Natural killer cell (primary cell): ENCODE measurements around the gene SMIM21.

DNA sequence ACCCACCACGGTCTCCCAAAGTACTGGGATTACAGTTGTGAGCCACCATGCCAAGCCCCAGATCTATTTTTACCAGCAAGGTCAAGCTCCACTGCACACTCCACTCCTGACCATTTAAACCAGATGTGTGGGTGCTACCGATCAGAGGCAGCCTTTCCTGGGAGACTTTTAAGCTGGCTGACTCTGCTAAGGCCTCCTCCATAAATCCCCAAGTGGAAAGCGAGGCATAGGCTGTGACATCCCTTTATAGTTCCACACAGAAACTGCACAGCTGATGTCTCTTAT is 67.6 kb upstream of the CD226 start:
- PRO-cap, result no peak

- PRO-cap, result no peak
Observed at GRCh38 chr18:70242926-70243417, 37.5 kb upstream of the RTTN start.

DNA sequence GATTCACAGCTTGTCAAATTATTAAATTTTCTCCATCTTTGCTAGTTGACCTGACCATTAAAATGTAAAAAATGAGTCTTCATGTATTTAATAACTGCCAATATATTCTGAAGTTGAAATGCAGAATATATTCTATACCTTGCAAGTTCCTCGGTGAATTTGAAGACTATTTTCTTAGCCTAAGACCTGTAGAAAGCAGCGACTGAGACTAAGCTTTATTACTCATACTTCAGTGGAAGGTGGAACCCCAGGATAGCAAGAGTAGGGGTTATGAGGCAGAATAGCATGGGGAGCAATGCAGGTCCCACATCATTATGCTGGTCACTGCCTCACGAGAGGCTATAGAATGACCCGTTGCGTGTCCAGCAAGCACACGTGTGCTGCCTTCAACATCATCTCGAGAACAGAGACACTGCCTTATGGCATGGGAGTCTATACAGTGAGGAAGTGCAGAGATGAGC is 135.6 kb upstream of the NETO1 start:
- PRO-cap, result no peak

DNA sequence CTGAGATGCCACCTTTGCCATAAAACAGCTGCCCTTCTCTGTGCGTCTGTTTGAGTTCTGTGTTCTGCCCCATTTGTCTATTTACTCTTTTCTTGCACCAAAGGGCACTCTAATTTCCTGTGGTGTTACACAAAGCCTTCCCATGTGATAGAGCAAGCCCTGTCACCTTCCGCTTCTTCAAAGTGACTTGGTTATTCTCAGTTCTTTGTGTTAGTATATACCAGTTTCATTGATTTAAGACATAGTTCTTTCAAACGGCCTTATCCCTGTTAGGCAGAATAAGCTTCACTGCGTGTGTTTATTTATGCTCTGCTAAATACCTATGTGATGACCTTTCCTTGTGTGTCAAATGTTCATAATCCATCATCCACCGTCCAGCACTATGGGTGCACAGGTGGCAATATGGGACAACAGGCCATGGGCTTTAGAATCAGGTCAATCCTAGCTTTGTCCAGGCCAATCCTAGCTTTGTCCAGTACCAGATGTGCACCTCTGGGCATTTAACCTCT is 83.9 kb downstream of the FBXO15 start:
- PRO-cap, result no peak

DNA sequence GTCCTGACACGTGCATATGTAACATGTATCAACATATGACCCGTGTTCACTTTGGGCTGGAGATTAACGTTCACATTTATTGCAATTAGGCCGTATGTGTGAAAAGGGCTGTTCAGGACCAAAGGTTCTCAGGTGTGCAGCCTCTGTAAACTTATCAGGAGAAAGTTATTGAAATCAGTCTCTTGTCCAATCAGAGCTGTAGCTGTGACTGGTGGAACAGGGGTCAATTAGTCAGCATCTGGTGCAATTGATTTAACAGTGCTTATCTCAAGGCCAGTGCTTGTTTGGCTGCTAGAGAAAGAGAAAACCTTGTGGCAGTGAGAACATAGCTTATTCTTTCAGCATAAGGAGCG is 66.6 kb downstream of the CYB5A start:
- PRO-cap, result no peak

DNA sequence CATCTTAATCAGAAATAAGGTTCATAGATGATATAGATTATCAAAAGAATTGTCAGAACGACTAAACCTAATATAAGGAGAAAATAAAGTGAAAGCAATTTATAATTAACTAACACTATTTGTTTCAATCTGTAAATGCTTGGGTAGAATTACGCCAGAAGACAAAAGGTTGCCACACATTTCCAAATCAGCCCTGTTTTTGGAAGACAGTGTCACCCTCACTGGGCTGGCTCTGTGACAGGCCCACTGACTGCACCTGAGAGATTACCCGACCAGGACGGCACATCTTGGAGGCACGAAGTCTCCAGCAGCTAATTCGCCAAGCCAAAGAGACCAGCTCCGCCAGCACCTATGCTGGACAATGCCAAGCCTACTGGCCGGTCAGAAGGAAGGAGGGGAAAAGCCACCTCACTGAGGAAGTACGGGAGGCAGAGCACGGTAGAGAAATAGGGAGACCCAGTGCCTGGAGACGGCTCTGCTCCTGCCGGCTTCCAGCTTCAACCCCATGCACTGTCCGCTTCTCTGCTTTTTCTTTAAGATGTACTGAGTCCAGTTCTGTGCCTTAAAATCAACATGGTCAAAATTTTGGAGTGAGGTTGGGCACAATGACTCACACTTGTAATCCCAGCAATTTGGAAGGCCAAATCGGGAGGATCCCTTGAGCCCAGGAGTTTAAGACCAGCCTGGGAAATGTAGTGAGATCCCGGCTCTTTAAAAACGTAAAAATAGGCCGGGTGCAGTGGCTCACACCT is 61.8 kb downstream of the CYB5A start:
- PRO-cap, result no peak

- PRO-cap, result no peak
Observed at GRCh38 chr18:74242302-74243111, 49.3 kb downstream of the CYB5A start.

- PRO-cap, result no peak
Observed at GRCh38 chr18:74255028-74255833, 36.5 kb downstream of the CYB5A start.

- PRO-cap, result no peak
Observed at GRCh38 chr18:74281599-74282434, 9.9 kb downstream of the CYB5A start.

DNA sequence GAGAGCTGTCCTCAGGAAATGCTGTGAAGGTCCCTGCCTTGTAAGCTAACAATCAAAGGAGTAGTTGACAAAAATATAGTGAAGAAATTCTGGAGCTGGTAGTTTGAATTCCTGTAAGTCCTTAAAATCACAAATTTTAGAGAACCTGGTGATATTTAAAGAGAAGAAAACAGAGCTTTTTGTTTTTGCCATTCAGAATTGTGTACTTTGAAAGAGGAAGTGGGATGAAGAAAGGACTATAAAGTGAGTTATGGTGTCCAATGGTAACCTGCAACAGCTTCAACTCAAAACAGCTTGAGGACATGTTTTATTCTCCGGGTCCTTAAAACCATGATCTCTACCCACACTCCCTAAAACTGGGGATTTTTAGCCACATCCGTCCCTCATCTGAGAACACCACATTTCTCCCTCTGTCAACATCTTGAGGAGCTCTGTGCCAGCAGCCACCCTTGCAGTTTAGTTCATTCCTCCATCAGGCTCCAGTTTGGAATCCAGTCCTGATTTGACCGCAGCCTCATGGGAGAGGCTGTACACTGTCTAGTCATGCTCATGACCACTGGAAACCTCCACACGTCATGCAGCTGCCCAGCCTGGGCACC is 62.5 kb downstream of the C18orf63 start:
- PRO-cap, result no peak

- PRO-cap, result no peak
Observed at GRCh38 chr18:74436065-74436640, 21.0 kb downstream of the DIPK1C start.

DNA sequence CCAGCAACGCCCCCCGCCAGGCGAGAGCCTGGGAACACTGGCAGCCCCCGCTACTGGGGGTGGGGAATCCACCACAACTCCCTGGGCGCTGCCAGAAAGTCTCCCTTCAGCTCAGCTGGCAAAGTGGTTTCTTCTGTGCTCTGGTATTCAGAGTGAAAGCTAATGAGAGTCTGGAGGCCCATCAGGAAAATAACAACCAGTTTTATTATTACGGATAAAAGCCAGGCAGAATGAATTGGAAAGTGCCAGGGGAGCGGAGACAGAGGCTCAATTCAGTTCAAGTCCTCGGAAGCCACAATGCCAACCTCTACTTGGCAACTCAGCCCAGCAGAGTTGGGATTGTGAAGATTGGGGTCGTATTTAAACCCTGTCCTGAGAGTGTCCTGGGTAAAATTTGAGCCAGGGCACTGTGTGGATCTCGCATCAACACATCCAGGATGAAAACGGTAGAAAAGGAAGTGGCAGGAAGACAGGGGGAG is 2.7 kb downstream of the DIPK1C start:
- PRO-cap, result no peak

DNA sequence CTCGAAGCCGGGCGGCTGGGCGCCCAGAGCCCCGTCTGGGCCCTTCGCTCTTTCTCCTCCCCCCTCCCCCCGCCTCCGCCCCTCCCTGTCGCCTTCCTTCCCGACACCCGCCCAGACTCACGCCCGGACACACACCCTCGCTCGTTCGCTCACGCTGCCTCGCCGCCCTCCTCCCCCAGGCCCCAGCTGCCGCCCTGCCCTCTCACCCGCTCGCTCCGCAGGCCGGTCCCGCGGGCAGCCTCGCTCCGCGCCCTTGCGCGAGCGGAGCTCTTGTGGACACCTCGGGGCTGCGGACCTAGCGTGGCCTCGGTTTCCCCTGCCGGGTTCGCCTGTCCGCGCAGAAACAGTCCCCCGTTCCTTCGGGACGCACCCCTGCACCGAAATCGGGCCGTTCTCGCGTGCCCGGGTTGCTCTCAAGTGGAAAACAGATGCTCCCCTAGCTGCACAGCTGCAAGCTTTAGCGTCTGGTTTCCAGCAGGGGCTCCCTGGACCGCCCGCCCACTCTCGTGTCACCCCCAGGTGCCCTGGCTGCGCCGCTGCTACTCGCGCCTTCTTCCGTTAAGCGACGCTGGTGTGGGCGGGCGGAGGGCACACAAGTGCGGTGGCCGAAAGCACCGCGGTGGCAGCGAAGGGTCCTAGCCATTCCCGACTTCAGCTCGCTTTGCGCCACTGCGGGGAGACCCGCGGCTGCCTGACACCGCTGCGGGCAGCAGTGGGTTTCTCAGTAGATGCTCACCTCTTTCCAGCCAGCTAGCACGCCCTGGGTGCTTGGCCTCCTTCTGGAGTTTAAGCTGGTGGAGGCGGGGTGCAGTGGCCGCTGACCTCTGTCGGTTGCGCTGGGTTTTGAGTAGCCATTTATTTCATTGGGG is 588 bp downstream of the ZNF407 start:
- PRO-cap, result bidirectional peak, plus-strand start at position 561 of the sequence, minus-strand start at position 419 of the sequence

GRCh38 chr18:74868456-74868829 is 270.8 kb downstream of the ZNF407 start:
- PRO-cap, result no peak

DNA sequence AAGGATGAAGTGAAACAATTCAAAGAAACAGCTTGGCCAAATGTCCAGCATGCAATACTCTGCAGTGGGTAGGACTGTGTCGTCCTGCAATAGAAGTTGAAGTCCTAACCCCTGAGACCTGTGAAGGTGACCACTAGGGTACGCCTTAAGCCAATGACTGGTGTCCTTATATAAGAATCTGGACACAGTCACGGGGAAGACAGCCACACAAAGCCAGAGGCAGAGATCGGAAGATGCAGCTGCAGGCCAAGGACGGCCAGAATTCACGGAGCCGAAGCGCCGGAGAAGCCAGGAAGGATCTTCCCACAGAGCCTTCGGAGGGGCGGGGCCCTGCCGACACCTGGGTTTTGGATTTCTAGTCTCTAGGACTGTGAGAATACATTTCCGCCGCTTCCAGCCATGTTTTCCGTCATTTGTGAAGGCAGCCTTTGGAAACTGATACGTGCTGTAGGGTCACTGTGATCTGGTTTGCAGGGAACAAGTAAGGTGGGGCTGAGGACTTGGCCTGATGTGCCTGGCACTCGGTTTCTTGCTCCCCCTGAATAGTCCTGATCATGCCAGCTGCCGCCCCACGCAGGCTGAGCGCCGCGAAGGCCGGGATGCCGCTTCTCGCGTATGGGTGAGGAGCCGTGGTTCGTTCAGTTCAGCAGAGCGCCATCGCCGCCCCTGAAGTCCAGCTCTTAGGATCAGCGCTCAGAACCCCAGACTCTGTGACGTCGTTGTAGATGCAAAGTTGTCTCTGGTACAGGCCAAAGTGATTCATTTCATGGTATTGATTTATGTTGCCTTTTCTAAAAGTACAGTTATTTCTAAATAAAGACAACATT is 38.7 kb downstream of the PTGR3 start:
- PRO-cap, result no peak

DNA sequence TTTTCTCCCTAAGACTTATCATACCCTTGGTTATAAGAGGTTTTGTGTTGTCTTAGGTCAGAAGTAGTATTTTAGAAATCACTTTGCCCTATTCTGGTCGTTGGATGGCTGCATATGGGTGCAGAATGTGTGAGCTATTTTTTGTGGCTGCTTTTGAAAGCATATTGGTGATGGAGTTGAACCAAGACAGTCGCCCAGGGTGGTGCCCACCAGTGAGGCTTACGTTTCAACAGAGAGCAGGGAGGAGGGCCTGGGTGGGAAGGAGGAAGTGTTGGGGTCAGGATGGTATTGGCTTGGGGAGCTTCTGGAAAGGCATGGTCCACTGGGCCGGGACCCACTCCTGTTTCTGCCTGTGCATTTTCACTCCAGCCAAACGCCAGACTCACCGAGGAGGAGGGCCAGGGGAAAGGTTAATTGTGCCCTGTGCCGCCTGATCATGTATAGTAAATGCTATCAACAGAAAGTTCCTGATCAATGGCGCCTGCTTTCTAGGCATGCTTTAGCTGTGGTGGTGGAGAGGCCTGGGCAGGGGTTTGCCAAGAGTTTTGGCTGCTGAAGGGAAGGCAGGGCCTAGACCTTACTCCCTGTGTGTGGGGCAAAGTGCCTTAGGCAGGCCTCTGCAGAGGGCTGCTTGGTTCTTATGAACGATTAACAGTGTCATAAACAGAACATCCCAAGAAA is 6.1 kb downstream of the TSHZ1 start:
- PRO-cap, result unidirectional peak, plus-strand start at position 100 of the sequence; bidirectional peak, plus-strand start at position 162 of the sequence, minus-strand start at position 127 of the sequence

DNA sequence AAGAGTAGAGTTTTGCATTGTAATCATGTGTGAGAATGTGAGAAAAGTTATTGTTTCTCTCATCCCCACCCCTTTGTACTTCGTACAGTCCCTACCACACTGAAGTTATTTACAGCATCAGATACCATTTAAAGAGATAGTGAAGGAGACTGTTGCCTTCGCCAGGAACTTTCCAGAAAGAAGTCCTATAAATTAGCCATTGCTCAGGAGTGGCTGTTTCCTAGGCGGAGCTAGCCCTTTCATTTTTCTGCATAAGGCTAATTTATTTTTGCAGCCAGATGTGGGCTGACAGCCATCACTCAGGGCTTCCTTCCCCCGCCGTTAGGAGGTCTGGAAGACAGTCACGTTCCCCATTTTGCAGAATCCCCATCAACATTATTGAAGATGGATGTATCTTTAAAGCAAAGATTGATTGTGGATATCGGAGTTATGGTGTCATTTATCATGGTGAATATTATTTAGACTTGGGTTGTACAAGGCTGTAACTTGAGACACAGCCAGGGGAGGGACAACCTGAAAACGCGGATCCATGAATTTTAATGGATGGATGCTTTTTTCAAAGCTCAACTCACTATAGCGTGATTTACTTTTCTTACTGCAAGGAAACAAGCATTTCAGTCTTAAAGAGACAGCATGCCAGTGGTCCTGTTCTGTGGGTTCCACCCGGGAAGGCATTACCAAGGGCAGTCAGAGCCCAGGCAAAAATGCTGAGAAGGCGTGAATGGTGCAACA is 17.2 kb downstream of the TSHZ1 start:
- PRO-cap, result no peak

GRCh38 chr18:75427429-75428065 is at the start of gene SMIM21:
Gene SMIM21 (minus strand): TSS chr18:75427703.
- PRO-cap, result no peak

GRCh38 chr18:75489512-75490292 is 62.2 kb upstream of the SMIM21 start:
- PRO-cap, result no peak

GRCh38 chr18:76130595-76131532 is 364.2 kb downstream of the ZNF516 start:
- PRO-cap, result no peak